UCH-1 (cell line): ENCODE measurements around a stretch of chr21.

DNA sequence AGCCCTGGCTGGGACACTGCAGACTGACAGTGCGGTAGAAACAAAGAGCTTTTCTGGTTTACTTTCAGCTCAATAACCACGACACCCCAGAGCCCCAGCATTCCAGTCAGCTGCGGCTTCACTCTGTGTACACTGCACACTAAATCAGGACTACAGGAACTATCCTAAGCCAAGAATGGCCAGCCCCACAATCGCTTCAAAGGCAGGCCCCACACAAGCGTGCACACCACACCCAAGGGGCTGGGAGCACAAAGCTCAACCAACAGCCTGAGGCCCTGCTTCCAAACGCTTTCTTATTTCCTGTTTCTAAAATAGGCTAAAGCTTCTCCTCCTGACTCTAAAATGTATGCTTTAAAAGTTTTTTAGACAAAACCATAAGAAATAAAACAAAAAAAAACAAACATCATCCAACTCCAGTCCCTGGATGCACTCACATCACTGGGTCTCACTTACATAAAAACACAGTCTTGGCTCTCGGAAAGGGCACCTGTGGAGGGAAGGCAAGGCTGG lies 28.4 kb downstream of the URB1 start:
- RRBS: no CpG with 5 or more reads among the region's 7 CpGs

- RRBS: no CpG with 5 or more reads among the region's 14 CpGs
Observed at GRCh38 chr21:32414864-32415816, 2.6 kb downstream of the EVA1C start.

DNA sequence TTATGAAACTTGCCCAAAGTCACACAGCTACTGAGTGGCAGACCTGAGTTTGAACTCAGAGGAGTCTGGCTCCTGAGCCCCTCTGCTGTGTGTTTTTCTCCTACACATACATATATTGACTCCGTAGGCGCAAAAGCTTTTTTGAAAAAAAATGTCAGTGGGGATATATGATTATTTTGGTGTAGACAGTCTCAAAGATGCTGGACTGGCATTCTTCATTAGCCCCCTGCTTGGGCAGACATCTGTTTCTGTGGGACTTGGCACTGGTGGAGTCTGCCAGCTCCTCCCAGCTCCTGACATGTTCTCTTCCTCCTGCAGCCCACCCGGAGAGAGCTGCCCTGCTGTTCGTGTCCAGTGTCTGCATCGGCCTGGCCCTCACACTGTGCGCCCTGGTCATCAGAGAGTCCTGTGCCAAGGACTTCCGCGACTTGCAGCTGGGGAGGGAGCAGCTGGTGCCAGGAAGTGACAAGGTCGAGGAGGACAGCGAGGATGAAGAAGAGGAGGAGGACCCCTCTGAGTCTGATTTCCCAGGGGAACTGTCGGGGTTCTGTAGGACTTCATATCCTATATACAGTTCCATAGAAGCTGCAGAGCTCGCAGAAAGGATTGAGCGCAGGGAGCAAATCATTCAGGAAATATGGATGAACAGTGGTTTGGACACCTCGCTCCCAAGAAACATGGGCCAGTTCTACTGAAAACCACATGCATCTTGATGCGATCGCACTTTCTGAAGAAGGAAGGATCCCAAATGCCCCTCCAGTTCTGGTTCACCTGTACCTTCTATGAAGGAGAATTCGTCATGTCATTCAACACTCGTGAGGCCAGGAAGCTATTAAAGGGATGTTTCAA lies 70.6 kb downstream of the TCP10L start:
- RRBS: no CpG with 5 or more reads among the region's 18 CpGs

DNA sequence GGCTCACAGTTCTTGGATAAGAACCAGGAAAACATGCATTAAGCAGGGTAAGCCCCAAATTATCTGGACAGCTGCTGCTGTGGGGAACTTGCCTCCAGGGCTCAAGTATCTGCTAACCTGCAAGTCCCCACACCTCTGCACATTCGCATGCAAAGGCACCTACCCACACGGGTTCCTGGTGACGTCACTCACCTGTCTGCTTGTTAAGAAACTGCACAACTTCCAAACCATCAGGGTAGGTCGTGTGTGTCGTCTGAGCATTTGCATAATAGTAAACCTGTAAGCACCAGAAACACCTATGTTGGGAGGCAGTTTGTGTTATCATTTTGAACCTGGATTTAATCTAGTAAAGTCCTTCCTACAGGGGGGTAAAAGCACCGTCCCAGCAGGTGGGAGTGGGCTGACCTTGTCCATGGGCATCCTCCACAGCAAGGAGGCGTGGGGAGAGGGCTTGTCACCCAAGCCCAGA lies 12.2 kb downstream of the TCP10L start:
- RRBS: no CpG with 5 or more reads among the region's 7 CpGs

DNA sequence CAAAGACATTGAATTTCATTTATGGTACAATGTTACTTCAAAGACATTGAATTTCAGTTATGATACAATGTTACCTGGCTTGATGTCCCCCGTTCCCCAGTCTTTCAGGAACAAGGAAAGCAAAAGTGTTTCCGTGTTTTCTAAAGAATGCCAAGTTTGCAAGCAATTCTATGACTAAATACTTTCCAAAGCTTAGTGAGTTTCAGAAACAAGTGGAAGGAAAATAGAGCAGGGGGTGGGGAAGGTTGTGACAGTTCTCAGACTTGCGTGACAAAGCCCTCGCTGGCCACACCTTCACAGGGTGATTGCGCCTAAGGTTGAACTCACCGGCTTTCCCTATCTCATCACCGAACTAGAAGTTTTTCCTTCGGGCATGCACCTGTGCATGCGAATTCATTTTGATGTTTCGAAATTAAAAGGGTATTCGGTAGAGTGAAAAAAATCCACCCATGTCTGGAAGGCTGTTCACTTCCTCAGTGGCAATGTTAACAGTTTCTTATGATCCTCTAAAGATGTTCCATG lies 930 bp upstream of the PAXBP1 start:
- RRBS: no CpG with 5 or more reads among the region's 11 CpGs

- RRBS: 7% methylated on average over 28 of the region's 88 CpGs
Observed at GRCh38 chr21:33070903-33071839, 1.2 kb downstream of the OLIG1 start.

DNA sequence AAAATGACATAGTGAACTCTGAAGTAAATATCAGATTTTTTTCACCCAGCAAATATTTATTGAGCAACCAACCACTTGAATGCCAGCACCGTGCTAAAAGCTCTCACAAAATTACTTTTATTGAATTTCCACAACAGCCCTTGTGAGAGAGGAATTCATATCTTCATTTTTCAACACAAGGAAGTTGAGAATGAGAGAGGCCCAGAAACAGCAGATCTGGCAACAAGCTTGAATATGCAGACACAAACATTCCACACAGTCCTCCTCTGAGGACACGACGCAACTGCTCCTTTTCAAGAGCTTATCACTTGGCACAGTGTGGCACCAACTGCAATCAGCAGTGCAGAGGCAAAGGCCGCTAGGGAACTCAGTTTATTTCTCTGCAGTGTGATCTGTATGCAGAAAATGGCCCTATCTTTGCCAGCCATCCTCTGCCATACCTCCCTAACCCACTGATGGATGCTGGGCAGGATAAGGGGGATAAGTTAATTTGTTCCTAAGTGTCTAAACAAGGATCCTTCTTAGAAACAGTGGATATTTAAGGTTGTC lies 32.2 kb upstream of the IFNAR2 start:
- RRBS: no CpG with 5 or more reads among the region's 4 CpGs

DNA sequence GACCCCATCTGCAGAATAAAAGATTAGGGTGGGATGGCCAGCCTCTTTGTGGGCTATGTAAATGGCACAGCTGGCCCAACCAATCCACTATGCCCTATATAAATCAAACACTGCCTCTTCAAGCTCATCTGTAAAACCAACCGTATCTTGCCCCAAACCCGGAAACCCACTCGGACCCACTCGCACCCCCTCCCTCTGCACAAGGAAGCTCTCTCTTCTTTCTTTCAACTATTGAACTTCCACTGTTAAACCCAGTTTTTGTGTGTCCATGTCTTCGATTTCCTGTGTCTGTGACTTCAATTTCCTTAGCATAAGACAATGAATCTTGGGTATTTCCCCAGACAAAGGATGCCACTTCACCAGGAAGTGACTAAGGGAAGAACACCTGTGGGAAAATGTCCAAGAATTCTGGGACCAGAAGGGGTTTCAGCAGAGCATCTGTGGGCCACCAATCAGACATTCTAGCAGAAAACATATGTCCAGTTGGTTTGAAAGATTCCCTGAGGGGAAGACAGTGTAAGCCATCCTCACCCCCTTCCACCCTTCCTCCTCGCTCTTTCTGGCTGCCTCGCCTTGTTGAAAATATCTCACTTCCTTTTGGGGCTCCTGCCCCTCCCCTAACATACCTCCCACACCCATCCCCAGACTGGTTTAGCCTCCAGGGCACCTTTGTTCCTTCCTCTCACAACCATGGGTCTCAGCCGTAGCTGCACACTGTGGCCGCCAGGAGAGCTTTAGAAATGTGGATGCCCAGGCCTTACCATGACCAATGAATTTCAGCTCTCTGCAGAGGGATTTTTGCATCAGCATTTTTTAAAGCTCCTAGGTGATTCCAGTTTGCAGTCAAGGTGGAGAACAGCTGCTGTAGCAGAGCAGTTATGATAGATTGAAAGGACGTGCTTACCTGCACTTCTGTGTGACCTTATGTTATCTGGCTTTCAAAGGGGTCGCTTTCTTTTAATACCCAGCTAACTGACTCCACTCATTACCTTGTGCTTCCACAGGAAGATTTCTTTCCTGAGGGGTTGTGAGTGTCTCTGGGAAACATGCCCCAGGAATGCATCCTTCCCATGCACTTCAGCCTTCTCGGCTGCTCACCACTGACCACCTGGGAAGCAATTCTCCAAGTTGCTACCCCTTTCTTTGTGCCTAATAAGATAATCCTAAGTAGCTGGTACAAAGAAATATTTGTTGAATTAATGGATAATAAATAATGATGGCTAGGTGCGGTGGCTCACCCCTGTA lies 25.4 kb upstream of the IFNAR1 start:
- RRBS: no CpG with 5 or more reads among the region's 13 CpGs

DNA sequence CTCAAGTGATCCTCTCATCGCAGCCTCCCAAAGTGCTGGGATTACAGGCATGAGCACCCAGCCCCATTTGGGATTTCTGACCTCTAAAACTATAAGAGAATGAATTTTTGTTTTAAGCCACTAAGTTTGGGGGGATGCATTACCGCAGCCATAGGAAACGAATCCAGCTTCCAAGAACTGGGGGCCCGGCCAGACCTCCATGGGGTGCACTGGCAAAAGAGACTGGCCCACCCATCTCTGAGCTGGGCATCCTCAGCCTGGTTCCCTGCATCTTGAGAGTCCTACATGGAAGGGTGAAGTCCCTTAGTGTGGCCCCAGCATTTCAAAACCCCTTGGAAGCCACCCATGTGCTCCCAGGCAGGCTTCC lies 9.2 kb upstream of the IFNGR2 start:
- RRBS: no CpG with 5 or more reads among the region's 4 CpGs

GRCh38 chr21:33421998-33422509 lies 18.8 kb downstream of the IFNGR2 start:
- RRBS: no CpG with 5 or more reads among the region's 3 CpGs

DNA sequence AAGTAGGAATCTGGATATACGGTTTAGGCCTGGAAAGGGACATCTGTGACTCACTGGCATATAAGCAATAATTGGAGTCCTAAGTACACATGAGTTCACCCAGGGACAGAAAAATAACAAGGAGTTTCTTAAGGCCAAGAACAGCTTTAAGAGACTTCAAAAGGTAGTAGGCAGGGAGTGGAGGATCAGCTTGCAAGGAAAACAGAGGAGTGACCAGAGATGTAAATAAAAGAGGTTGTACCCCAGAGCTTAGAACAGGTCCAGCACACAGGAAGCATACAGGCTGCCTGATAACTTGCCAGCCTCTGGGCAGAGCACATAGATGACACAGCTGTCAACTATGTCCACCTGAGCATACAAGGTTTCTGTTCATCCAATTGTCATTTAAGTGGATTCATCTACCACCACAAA lies 28.1 kb downstream of the TMEM50B start:
- RRBS: no CpG with 5 or more reads among the region's 1 CpG

DNA sequence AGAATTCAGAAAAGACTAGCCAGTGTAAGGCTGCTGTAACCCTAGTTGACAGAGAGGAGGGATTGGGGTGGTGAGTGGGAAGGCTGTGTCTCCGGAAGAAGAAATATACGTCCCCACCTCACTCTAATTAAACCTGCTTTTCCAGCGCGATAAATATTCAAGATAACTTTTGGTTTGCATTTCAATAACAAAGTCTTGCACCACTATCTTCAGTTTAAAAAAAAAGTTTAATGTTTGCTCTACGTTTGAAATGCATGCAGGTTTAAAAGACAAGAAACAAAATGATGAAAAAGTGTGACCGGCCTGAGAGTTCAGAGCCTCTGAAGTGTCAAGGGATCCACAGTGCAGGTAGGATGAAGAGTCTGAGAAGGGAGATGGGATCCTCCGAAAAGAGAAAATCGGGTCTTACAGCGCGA lies 1.2 kb downstream of the TMEM50B start:
- RRBS: no CpG with 5 or more reads among the region's 10 CpGs

- RRBS: no CpG with 5 or more reads among the region's 11 CpGs
Observed at GRCh38 chr21:33480515-33480856, 712 bp upstream of the TMEM50B start.

GRCh38 chr21:33551596-33552899 lies 9.2 kb downstream of the SON start:
- RRBS: no CpG with 5 or more reads among the region's 26 CpGs

DNA sequence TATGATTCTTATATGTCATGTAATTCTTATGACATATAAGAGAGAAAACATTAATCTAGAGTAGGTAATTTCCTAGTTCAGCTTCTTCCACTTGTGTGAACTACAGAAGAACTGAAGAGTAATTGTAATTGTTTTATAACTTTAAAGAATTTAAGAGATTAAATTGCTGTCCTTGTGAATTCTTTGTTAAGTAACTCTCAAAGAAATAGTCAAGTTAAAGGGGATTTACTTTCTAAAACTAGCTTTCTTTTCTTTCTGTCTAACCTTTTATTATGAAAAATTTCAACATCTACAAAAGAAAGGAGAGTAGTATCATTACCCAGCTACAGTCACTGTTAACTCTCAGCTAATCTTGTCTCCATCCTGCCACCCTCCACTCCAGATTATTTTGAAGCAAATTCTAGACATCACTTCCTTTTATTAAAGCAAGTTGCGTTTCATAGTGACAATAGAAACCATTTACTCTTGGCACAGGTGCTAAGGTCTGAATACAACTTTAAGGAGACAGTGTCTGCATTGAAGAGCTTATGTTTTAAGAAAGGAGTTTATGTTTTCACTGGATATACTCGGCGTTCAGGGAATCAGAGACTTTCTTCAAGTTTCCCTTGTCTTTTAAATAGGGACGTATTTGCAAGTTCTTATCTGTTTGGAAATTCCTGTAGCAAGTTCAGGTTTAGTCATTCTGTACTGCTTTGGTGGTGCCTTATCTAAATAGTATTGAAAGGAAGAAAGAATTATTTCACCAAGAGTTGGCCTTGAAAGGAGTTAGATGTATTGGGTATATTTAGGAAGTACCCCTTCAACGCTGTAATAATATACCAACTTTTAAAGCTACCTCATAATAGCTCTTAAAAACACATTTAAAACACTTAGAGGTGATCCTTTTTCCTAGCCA lies 42.6 kb downstream of the ITSN1 start:
- RRBS: no CpG with 5 or more reads among the region's 5 CpGs

- RRBS: no CpG with 5 or more reads among the region's 7 CpGs
Observed at GRCh38 chr21:33716078-33716569, 73.8 kb downstream of the ITSN1 start.

GRCh38 chr21:33781266-33781679 lies 134.3 kb downstream of the ATP5PO start:
- RRBS: no CpG with 5 or more reads among the region's 4 CpGs

GRCh38 chr21:33844100-33844802 lies 71.4 kb downstream of the ATP5PO start:
- RRBS: no CpG with 5 or more reads among the region's 18 CpGs

GRCh38 chr21:34198777-34199298 lies 125.5 kb downstream of the MRPS6 start:
- RRBS: no CpG with 5 or more reads among the region's 5 CpGs

DNA sequence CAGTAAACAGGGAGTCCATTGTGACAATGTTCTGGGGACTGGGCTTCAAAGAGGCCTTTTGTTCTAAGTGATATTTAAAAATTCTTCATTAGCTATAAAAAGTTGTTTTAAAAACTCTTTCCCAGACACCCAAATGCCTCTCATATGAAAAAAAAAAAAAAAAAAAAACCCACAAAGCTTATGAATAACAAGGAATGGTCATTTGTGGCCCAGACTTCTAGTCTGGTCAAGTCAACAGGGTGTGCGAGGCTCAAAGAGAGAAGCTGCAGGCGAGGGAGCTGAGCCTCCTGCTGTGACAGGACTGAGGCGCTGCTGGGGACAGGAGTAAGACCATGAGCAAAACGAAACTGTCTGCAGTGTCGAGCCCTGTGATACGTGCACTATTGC lies 30.5 kb upstream of the KCNE2 start:
- RRBS: no CpG with 5 or more reads among the region's 6 CpGs